Paraaortic lymph node (tissue), 1 donor: ENCODE results near the gene LRPPRC.

DNA sequence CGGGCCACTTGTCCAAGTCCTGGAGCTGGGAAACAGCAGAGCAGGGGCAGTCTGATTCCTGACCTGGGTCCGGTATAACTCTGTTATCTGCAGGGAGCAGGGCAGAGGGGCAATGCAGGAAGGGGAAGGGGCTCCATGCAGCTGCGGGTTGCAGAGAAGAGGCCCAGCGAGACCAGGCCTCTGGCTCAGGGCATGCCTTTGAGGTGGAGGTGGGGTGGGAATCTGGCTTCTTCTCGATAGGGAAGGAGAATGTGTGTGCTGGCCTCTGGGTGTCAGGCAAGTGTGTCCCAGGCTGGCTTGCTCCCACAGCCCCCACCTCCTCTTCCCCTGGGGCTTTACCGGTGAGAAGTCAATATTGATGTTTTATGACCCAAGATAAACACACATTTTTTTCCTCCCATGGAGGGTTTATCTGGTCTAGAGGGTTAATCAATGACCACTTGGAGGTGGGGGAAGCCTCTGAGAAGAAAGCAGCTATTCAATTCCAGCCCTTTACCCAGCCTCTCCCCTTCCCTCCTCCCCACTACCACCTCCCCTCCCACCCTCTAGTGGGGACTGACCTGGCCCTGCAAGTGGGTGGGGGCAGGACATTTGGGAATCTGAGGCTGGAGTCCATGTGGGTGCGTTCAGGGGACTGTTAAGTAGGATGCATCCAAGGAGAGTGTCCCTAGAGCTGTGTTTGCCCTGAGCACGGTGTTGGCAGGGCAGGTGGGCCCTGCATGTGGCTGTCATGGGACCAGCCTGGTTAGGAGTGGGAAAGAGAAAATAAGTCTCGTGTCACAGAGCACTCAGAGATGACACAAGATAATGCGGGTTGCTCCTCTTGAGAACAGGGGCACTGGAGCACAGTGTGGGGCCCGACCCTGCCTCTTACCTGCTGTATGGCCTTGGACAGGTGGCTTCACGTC is 187.3 kb upstream of the HAAO start:
- PRO-cap = no peak

GRCh38 chr2:43038297-43038899 is 188.0 kb downstream of the ZFP36L2 start:
- PRO-cap = no peak

DNA sequence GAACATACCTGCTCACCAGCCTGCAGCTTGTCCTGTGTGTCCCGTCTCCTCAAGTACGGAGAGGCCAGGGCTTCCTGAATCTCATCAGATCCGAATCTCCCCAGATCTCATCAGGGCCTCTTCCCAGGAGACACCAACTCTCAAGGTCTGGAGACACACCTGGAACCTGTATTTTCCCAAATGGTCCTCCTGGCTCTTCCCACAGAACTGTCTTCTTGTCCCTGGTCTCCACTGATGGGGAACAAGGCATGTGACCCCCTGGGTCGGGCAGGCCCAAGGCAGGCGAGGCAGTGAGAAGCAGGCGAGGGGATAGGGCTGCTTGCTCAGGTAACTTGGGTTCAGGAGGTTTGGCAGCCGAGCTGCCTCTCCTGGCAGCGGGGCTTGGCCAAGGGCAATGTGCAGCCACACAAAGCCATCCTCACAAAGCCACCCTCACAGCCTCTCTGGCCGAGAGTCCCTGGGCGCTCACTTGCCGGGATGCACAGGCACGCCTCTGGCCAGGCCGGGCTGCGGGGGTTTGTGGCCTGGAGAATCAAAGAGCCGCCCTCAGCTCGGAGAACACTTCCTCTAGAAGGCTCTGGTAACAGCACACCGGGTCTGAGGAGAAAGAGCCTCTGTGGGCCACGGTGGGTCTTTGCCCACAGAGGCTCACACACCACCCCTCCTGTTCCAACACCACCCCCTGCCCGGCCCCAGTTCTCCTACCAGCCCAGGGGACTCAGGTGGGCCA is 187.1 kb downstream of the ZFP36L2 start:
- PRO-cap = no peak

GRCh38 chr2:43050790-43051081 is 175.7 kb downstream of the ZFP36L2 start:
- PRO-cap = no peak

- PRO-cap = no peak
Measured at GRCh38 chr2:43059102-43059493, 167.3 kb downstream of the ZFP36L2 start.

GRCh38 chr2:43084057-43084510 is 142.3 kb downstream of the ZFP36L2 start:
- PRO-cap = unidirectional peak, minus-strand start at chr2:43084181

DNA sequence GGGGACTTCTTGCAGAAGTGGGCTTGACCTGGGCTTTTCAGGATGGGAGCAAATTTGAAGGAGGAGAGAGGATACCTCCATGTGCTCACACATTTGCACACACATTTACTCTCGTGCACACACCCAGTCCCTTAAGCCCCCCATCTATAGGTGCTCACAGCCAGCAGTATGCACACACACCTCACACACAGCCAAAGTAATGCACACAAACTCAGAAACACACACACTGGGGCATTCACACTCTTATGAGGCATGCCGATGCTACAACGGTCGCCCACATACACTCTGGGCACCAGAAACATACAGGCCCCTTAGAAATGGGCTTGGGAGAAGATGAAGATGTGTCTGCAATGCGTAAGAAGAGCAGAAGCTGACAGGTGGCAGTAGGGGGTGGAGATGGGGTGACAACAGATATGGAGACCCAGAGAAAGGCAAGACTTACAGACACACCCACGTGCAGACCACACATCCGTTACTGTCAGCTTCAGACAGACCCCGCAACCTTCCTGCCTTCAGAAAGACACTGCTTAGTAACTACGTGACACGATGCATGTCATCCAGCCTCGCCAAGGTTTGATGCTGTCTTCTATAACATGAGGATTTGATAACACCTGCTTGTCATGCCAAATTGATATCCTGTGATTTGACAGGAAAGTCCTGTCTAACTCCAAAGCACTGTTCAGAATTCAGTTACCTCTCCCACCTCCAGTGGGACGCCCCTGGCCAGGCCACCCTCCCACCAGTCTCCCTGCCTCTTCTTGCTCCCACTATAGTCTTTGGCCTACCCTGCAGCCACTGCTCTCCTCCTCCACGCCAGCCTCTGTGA is 89.5 kb downstream of the ZFP36L2 start:
- PRO-cap = bidirectional peak, plus-strand start at position 515 of the sequence, minus-strand start at position 477 of the sequence

DNA sequence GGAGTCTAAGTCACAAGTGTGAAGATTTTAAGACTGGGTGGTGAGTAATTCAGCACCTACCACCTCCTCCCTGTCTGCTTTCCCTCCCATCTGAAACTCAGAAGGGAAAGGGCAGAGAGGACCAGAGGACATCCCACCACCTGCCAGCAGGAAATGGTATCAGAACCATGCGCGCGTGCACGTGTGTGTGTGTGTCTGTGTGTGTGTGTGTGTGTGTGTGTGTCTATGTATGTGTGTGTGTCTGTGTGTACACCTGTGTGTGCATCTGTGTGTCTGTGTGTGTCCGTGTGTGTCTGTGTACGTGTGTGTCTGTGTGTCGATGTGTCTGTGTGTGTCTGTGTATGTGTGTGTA is 76.9 kb downstream of the ZFP36L2 start:
- PRO-cap = no peak

DNA sequence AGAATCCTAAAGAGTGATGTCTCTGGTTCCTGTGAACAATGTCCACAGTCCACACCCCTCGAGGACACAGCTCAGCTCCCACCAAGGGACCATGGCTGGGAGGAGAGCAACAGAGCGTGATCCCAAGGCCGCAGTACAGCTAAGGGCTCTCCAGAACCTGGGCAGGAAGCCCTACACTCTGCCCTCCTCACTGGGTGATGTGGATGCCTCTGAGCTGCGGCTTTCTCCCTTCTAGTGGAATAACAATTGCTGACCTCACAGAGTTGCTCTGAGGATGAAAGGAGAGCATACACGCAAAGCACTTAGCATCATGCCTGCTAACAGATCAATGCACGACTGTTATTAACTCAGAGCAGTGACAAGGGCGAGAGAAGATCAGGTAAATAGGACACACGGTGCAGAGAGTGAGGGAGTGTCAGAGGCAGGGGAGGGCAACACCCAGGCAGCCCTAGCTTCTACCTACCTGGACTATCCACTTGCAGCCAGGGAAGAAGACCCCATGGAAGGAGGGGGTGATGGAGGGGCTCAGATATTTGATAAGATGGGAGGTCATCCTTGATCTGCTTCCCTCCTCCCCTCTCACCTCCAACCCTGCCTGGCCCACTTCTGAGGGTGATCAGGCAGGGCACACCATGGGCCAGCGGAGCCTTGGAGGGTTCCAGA is 74.1 kb downstream of the ZFP36L2 start:
- PRO-cap = no peak

GRCh38 chr2:43210546-43211175 is 15.7 kb downstream of the ZFP36L2 start:
- PRO-cap = no peak

- PRO-cap = bidirectional peak, plus-strand start at chr2:43219690, minus-strand start at chr2:43219528
Measured at GRCh38 chr2:43219359-43219653, 7.1 kb downstream of the ZFP36L2 start.

DNA sequence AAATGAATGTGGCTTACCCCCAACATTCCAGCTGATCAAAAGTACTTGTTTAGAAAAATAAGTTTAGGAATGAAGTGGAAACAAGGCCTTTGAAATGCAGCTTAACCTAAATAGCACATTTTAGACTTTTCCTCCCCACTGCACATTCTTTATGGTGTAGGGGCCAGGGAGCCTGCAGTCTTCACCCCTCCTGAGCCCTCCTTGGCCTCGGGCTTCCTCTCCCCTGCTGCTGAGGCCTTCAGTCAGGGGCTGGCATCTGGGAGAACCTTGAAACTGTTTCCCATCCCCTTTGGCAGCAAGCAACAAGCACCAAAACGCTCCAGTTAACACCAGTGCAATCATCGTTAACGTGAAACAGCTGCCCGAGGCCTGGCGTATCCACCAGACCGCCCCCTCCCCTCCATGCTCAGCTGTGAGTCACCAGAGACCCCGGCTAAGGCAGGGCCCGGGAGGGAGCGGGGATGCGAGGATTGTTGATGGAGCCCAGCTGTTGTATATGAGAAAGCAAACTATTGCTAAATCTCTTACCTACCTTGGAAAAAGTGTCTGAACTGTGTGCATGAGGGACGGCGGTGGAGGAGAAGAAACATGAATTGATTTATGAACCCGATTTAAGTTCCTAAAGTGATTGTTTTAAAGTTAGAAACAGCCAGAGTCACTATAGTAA is 5.3 kb downstream of the ZFP36L2 start:
- PRO-cap = no peak

DNA sequence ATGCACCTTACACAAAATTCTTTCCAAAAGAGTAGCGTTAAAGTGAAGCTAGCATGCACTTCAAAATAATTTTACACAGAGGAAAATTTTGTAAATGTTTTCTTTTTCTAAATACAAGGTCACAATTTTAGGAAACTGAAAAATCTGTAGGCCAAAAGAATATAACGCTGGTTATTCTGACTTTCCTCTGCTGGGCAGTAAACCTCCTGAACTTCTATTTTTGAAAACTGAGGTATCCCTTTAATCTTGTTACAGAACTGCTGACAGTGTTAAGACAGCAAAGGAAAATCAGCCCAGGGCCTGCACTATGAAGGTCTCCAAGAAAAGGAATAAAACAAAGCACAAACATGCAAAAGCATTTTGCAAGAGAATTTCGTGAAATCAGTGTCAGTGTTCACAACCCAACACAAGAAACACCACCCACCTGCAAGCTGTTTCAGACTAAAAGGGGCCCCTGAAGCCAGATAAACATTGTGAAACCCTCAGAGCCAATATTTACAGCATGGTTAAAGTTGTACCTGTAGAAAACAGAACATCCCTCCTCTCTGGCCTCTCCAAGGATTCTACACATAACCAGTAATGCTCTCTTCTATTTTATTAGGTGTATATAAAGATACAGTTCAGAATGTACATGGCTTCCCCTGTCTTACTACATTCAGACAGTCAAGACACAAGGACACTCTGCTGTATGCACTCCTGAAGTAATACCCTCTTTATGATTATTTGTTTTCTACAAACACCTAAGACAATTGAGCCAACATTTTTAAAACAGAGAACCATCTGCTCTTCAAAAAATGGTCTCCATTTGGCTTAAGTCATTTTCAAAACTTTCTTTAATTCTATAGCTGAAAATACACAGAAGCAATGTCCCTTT is 149.4 kb upstream of the ZFP36L2 start:
- PRO-cap = no peak

- PRO-cap = unidirectional peak, minus-strand start at chr2:43464727
Measured at GRCh38 chr2:43464483-43465200, 131.2 kb downstream of the THADA start.

DNA sequence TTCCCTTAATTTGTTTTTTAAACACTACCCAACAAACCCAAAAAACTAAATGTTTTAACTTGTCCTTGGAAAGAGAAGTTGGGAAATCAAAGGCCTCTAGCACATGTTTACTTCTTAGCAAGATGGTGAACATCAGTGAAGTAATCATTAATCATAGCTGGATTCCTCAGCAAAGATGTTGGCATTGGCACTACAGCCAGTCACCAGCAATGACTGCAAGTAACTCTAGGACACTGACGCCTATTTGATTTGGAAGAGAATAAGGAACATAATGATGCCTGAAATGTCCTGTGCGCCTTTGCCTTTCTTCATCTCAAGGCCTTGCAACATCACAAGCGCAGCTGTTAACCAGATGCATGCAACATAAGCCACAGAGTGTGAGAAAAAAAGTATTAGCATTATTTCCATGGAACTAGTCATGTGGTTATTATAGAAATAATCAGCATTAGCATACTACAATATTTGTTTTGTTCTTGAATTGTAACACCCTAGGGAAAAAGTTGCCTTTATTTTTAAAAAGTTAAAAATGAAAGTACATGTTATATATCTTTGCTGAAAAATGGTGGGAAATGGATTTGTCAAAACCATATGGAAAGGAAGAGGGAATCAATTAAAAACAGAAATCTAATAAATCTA is 55.7 kb downstream of the THADA start:
- PRO-cap = no peak

DNA sequence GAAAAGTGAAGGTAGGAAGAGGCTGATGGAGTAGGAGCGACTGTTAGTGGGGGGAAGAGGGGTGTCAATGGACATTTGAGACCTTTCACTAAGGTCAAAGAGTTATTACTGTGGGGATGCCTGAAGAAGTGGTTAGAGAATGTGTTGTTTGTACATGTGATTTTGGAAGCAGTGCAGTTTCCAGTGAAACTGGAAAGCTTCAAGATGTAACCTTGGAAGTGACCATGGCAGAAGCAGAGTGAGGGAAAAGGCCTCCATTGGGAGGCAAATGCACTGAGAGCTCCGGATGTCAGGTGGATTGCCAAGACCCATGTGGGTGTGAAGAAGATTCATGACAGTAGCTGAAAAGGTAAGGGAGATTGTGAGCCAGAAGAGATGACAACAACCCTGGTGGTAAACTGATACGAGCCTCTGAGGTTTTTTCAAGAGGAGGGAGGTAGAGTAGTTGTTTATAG is 6.2 kb downstream of the DYNC2LI1 start:
- PRO-cap = no peak

- PRO-cap = no peak
Measured at GRCh38 chr2:43841999-43842183, 3.1 kb downstream of the ABCG8 start.

DNA sequence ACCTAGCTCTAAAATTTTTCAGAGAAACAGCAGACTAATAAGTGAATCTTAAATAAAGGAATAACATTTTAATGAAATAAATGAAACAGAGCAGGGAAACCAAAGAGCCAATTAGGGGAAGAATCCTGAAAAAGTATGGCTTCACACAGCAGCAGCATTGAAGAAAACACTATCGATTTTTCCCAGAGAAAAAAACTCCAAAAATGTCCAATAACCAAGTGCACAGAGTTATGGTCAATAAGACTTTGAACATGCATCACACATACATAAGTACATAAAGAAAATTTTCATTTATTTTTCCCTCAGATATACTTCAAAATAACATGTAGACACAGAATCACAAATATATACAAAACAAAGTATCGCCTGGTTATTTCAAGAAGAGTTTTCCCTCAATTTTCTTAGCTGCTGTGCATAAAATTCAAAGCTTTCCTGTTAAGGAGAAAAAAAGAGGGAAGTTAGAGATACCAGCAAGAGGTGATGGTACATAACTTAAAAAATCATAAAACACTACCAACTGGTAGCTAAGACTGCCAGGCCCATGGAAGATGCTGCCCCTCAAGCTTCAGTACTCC is 49.5 kb downstream of the ABCG8 start:
- PRO-cap = no peak

DNA sequence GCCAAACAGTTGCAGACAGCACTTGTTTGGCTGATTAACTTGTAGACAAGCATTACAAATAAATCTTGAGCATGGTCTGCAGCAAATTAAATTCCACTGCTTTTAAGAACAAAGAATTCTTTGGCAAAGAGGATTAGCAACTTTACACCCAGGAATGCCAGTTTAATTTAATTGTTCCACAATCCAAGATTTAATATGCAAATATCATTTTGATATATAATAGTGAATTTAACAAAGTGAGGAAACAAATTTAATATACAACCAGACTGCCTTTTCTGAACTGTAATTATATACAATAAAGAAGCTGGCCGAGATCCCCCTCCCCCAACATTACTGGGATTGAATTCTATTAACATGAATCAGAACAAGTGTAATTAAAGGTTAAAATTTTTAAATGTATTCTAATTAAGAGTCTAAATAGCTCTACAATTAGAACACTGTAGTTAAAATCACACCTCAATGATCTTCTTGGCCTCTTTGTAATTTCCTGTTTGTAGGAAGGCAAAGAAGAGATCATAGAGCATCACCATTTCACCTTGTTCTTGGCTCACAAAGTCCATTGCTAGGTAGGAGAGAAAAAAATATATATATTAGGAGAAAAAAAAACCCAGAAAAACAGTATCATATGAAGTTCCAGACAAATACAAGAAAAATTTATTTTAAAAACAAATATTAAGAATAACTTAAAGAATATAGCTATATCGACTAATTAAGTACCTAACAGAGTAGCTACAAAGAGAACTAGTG is 61.9 kb downstream of the LRPPRC start:
- PRO-cap = no peak

DNA sequence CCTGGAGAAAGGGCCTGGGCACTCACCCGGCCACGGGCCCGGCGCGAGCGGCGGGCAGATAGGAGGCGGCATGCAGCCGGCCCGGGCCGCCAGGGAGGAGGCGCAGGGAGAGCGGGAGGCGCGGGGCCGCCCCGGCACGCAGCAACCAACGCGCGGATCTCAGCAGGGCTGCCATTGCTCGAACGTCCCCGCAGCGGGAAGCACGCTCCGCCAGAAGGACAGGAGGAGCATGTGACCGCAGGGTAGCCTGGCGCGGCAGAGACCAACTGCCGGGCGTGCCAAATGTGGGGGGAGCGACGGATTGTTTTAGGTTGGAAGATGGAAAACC is at the start of gene LRPPRC:
Gene LRPPRC (minus strand): TSS at position 217 of the 328 bp plus-strand sequence.
- PRO-cap = bidirectional peak, plus-strand start outside the sequence, minus-strand start at position 184 of the sequence